HT-29 (cell line): Measurements from ENCODE around the genes HSBP1 and DNAAF1.

DNA sequence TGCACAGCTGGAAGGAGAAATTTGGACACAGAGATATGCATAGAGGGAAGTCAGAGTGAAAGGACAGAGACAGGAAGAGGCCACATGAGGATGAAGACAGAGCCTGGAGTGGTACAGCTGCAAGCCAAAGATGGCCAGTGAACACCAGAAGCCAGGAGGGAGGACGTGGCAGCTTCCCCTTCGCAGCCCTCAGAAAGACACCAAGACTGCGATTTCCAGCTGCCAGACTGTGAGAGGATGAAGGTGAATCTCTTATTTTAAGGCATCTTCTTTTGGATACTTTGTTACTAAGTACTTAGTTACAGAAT, 60.5 kb upstream of the PLCG2 start:
- RAMPAGE, long total RNA = no peak

GRCh38 chr16:82070373-82071355, 35.6 kb downstream of the HSD17B2 start:
- RAMPAGE, long total RNA = no peak

- RAMPAGE, long total RNA = no peak
These were observed 48.7 kb downstream of the HSD17B2 start for GRCh38 chr16:82083723-82084232.

GRCh38 chr16:82195935-82196495, 26.0 kb upstream of the MPHOSPH6 start:
- RAMPAGE, long total RNA = no peak

DNA sequence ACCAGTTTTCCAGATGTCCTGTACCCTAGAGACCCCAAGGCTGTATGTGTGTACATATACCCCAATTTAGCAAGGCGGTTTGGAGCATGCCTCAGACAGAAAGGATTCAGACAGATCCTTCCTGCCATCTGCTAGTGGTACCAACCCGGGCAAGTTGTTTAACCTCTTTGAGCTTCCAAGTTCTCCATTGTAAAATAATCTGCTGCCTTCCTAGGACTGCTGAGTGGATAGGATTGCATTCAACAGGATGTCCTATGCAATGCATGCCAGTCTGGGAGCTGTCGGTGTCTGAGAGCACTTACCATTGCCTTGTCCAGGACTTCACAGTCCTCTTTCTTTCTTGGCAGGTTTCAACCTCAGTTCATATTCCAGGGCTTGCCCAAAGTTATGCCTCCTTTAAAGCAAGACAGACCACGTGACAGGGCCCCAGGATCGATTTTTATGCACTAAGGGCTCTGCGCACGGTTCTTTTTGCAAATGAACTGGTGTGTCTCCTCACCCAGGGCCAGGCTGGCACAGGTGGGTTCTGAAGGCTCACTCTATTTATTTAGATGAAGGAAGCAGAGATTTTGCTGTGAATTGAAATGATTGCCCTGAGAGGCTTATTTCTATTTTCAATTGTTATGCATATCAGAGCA, 2.1 kb downstream of the CDH13 start:
- RAMPAGE, long total RNA = no peak

GRCh38 chr16:82653336-82654560, 27.0 kb downstream of the CDH13 start:
- RAMPAGE, long total RNA = no peak

GRCh38 chr16:83807597-83808825, at the start of gene HSBP1:
Gene HSBP1, plus strand, starts transcription at chr16:83807978.
- RAMPAGE, long total RNA = start-site peak on the plus strand at chr16:83807977-83808040, 715 and 993 reads in 2 replicates

GRCh38 chr16:83918794-83919753, 20.2 kb downstream of the MLYCD start:
- RAMPAGE, long total RNA = no peak

DNA sequence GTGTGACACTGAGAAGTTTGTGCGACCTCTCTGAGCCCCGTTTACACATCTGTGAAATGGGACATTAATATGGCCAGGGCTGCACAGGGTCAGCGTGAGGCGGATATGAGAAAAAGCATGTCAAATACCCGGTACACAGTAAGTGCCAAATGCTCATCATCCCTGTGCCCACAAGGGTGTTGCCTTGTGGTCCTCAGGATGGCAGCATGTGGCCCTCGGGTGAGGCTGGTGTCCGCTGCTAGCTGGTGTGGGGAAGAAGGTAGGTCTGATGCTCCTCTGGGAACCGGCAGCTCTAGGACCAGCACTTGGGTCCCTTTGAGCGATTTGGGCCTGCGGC, 3.5 kb downstream of the OSGIN1 start:
- RAMPAGE, long total RNA = no peak

- RAMPAGE, long total RNA = no peak
These were observed 16.1 kb upstream of the SLC38A8 start for GRCh38 chr16:84058572-84059167.

DNA sequence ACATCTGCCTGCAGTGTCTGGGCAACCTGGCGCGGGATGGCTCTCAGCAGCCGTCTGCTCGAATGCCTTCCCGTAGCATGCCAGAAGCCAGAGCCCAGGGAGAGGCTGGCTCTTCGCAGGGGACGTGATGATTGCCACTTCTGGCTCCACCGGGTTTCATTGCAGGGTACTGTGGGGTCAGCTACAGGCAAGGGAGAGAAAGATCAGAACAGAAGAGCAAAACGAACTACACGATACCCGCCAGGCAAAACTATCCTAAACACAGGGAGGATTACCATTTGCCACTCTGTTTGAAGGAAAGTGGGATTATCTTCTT, 21.2 kb downstream of the MBTPS1 start:
- RAMPAGE, long total RNA = no peak

DNA sequence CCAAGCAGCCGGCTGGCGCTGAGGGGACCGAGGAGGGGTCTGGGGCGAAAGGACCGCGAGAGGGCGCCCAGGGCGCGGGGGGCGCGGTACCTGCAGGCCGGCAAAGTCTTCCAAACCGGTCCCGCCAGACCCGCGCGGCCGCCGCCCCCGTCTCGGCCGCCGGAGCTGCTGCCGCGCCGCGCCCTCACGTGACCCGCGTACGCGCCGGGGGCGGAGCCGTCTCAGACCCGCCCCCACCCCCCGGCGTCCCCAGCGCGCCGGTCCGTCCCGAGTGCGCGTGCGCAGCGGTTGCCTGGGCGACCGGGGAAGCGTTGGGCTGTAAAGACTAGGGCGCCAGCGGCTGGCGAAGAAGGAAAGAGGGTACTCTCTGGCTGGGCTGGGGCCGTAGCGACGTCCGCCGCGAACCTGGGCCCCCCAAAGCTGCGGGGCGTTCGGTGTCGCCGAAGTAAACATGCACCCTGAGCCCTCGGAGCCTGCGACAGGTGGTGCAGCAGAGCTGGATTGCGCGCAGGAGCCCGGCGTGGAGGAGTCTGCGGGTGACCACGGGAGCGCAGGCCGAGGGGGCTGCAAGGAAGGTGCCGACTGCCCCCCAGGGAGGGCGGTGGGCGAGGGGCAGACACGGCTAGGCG, at the start of gene DNAAF1:
TSS of gene DNAAF1 (plus strand) at position 319 of the 629 bp plus-strand sequence.
- RAMPAGE, long total RNA = no peak

GRCh38 chr16:84320496-84320748, 25.7 kb downstream of the WFDC1 start:
- RAMPAGE, long total RNA = no peak

DNA sequence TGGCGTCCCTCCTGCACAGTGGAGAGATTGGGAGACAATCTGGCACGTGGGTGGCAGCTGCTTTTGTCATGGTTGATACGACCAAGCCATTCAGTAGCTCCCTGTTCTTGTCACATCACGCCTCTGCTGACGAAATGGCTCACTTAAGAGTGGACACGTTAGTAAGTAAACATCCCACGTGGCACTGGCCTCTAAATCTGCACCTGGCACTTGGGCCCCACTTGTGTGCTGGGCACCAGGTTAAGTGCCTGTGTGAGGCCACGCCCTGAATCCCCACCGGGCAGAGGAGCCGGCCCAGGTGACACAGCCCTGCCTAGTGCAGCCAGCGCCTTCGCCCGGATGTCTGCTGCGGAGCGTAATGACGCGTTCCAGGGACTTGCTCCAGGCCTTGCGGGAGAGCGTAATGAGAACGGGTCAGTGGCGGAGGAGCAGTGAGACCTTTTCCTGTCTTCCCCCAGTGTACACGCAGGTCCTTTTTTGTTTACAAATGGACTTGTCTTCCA, 54.7 kb downstream of the MEAK7 start:
- RAMPAGE, long total RNA = no peak

DNA sequence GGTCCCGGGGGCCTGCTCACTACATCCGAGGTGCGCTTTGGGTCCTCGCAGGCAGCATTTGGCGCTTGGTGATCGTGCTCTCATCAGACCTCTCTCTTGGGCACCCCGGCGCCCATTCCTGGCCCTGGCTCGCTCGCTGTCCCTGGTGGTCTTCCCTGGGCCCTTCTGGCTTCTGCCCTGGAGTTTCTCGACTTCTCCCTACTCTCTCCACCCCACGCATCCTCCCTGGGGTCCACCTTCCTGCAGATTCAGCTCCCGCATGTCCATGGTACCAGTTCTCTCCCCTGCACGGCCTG, 863 bp upstream of the MEAK7 start:
- RAMPAGE, long total RNA = no peak

GRCh38 chr16:84524325-84524690, 19.8 kb upstream of the MEAK7 start:
- RAMPAGE, long total RNA = no peak

DNA sequence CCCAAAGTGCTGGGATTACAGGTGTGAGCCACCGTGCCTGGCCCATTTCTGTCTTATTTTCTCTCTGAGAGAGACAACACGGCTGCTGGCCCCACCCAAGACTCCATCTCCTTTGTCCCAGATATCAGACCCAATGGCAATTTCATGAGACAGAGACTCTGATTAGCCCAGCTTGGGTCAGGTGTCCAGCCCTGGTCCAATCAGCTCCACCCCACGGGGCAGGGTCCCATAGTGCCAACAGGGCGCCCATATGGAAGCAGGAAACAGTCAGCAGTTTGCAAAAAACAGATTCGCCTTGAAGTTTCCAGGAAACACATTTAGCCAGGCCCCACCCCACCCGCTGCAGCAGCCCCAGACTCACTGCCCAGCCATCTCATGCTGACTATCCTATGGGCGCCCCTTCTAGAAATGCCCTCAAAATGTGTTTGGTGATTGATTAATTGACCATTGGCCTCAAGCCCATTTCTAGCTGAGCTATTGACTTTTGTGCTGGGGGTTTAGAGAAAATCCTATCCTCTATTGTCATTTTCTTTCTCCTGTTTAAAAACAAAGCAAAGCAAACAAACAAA, 32.7 kb upstream of the MEAK7 start:
- RAMPAGE, long total RNA = no peak

DNA sequence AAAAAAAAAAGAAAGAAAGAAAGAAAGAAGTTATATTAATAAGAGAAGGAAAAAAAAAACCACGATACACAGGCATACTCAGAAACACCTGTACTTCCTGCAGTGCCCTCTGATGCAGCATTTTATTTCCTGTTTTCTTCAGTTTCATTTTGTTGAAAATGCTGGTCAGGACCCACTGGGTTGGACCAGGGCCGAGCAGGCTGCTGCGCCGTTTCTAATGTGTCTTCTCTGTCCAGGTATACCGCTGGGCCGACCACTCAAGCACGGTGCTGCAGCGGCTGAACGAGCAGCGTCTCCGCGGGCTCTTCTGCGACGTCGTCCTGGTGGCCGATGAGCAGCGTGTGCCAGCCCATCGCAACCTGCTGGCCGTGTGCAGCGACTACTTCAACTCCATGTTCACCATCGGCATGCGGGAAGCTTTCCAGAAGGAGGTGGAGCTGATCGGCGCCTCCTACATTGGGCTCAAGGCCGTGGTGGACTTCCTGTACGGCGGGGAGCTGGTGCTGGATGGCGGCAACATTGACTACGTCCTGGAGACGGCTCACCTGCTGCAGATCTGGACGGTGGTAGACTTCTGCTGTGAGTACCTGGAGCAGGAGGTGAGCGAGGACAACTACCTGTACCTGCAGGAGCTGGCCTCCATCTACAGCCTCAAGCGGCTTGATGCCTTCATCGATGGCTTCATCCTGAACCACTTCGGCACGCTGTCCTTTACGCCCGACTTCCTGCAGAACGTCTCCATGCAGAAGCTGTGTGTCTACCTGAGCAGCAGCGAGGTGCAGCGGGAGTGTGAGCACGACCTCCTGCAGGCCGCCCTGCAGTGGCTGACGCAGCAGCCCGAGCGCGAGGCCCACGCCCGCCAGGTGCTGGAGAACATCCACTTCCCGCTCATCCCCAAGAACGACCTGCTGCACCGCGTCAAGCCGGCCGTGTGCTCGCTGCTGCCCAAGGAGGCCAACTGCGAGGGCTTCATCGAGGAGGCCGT, 8.6 kb downstream of the KLHL36 start:
- RAMPAGE, long total RNA = no peak

DNA sequence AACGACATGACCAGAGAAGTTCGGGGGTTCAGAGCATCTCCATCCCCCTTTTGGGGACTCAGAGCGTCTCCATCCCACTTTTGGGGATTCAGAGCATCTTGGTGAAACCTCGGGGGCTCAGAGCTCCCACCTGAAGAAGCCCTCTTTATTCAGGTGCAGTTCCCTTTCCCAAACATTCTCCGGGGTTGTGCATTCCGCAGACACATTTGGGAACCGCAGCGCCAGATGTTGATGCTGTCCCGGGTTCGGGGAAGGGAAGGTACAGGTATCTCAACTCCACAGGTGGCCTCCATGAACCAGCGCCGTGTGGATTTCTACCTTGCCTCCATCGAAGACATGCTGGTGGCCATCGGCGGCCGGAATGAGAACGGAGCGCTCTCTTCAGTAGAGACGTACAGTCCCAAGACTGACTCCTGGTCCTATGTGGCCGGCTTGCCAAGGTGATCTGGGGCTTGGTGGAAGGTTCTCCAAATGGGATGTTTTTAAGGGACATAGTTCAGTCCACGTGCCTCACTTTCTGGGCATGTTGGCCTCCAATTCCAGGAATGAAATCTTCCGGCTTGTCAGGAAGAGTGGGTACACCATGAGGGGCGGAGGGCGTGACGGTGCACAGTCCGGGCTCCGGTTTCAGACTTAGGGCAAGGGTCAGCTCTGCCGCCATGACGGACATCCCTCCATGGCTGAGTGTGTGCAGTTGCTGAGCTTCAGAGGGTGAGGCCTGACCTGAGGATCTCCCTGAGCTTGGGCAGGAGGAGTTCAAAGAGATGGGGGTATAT, 11.4 kb downstream of the KLHL36 start:
- RAMPAGE, long total RNA = no peak

GRCh38 chr16:84667827-84668994, 19.9 kb downstream of the KLHL36 start:
- RAMPAGE, long total RNA = no peak